Choroid plexus epithelial cell (primary cell): ENCODE measurements around the genes LDLRAD2, CDC42 and EPHA8.

DNA sequence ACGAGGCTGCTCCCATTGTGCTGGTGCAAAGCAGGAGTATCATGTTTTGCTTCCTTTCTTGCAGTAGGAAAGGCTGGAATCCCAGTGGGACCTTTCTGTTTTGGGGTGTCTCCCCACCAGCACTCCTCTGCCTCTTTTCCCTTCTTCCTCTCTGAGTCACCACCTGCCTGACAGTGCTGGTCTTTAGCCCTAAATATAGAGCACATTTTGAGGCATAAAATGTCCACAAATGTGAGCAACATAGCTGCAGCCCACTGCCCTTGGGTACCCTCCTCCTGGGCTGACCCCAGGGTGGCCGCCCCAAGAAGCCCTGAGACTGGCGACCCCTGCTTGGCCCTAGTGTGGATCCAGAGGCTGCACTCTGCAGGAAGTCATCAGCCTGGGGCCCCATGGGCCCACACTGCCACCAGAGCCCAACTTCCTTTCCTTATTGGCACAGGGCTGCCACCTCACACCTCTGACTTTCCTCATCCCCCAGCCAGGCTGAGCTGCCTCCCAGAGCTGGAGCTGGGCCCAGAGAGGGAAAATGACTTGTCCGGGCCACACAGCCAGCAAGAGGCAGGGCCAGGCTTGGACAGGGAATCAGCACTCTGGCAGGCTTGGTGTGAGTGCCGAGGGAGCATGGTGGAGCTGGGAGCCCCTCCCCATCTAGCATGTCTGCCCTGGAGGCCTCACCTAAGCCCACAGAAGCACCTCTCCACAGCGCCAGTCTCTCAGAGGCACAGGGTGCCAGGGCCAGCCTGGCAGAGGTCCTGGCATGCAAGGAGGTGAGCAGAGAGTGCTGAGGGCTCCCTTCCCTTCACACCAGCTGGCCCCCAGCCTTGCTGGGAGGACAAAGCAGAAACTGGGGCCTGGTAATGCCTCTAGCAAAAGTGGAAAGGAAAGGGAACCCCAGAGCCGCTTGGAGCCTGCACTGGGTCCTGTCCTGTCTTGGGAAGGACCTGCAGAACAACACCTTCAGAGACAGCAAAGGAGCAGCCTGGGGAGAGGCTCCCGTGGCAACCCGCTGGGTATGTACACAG, 3.4 kb downstream of the RAP1GAP start:
- RRBS, result no CpG with 5 or more reads among the region's 9 CpGs

GRCh38 chr1:21678760-21679285, 9.7 kb upstream of the RAP1GAP start:
- RRBS, result no CpG with 5 or more reads among the region's 10 CpGs

DNA sequence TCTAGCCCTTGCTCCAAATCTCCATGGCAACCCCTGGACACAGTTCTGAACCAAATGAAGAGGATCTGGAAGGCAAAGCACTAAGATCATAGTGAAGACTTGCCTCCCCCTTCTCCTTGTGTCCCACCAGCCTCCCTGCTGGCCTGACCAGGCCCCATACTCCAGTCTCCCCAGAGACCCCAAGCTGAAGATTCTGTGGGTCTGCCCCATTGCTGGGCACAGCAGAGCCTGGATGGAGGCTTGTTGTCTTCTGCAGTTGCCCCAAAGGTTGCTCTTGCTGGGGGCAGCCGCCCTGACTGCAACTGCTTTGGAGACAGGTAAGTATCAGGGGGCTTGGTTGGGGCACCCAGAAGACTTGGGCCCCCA, at the start of gene LDLRAD2:
Gene LDLRAD2 (plus strand): TSS at position 46 of the 366 bp plus-strand sequence.
- RRBS, result no CpG with 5 or more reads among the region's 1 CpG

DNA sequence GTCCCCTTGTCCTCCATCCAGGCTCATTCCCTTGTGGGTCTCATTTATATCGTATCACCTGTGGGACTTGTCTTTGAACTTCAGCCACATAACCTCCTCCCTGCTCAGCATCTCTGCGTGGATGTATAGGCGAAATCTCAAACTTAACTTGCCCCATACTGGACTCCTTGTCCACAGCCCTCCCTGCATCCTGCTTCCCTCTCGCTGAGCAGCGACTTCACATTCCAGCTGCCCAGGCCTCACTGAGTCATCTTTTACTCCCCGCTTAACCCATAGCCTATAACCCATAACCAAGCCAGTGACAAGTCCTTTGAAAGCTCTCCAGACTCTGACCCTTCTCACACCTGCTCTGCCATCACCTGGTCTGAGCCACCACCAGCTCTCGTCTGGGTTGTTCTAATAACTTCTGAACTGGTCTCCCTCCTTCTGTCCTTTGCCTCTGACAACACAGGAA, 4.8 kb downstream of the LDLRAD2 start:
- RRBS, result no CpG with 5 or more reads among the region's 7 CpGs

GRCh38 chr1:21884629-21885788, 52.1 kb downstream of the HSPG2 start:
- RRBS, result 88% methylated on average over 5 of the region's 44 CpGs

DNA sequence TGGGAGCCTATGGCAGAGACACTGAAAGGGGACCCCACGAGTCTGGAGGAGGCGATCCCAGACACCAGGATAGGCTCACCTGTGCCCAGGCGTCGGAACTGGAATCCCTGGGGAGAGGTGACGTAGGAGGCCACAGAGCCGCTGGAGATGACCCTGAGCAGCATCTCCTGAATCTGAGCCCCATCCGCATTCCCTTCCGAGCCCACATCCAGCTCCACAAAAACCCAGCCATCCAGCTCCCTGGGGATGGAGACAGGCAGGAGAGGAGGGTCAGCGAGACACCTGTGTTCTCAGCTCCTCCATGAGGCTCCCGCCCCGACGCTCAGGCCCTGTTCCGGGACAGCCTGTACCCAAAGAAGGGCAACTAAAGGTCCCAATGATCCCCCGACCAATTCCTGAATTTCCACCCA, 47.2 kb downstream of the HSPG2 start:
- RRBS, result no CpG with 5 or more reads among the region's 14 CpGs

DNA sequence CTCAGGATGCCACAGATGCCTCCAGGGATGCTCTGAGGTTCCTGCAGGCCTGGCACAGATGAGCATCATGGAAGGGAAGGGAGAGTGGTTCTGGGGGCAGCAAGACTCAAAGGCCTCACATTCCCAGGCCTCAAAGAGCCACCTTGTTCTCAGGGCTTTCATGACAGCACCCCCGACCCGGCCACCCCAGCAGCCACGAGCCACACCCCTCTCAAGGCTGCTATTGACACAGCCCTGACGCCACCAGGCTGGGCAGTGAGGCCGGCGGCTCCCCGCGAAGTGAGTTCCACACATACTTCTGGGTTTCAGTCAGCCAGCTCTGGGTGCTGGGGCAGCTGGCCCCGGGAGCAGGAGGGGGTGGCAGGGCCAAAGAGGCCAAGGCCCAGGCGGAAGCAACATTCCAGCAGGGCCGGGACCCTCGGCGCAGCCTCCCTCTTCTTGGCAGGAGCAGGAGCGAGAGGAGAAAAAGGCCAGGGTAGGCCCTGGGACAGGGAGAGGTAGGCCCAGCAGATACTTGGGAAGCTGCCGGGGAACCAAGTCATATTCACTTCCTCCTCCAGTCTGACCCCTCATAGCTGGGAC, 6.0 kb downstream of the HSPG2 start:
- RRBS, result 3% methylated on average over 10 of the region's 15 CpGs

- RRBS, result 2% methylated on average over 6 of the region's 39 CpGs
Measured at GRCh38 chr1:22052383-22052854, at the start of gene CDC42. Gene CDC42 (plus strand): TSS chr1:22052709.

GRCh38 chr1:22076610-22077259, 24.2 kb downstream of the CDC42 start:
- RRBS, result no CpG with 5 or more reads among the region's 8 CpGs

DNA sequence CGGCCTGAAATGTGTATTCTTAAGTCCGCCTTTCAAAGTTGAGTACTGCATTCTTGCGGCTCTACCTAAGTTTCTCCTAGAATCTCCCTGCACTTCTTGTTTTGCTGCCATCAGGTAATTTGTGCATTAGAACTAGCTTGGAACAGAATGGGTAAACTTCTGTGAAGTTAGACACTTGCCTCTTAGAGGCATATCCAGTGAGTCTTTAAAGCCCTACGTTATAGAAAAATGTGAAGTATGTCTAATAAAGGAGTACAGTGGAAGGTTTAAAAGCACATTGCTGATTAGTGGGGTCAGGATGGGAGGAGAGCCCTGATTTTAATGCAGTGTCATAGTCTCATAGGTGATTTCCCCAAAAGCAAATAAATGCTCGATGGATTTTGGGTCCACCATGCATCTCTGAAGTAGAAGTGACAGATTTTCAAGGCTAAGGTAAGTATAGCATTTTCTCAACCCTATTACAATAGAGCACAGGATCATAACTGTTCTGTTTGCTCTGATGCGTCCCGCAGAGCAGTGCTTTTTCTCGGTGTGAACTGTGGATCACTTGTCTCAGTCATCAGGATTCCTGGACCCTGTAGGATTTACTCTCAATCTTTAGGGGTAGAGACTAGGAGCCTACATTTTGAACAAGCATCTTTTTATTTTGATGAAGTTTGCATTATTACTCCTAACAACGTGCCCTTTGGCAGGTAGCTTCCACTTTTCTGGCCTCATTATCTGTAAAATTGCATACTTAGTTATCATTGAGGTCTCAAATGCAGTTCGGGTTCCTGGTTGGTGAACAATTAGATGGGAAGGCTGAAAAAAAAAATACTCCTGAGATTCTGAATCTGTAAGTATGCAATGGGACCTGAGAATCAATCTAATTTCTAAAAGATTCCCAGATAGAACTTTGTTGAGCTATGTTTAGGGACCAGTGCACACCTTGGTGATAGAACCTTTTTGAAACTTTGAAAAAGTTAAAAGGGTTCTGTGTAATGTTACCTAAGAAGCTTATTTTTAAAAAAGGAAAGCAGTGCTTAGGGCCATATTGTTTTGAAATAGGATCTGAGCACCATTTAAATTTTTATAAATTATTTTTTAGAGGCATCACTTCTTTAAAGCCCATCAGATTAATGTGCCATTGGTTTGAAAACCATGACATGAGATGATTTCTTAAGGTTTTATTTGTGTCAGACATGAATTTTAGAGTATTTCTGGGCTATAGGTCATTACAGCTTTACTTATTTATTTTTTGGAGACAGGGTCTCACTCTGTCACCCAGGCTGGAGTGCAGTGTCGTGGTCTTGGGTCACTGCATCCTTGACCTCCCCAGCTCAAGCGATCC, 44.9 kb downstream of the WNT4 start:
- RRBS, result no CpG with 5 or more reads among the region's 12 CpGs

GRCh38 chr1:22333210-22333409, 118.5 kb upstream of the ZBTB40 start:
- RRBS, result no CpG with 5 or more reads among the region's 1 CpG

DNA sequence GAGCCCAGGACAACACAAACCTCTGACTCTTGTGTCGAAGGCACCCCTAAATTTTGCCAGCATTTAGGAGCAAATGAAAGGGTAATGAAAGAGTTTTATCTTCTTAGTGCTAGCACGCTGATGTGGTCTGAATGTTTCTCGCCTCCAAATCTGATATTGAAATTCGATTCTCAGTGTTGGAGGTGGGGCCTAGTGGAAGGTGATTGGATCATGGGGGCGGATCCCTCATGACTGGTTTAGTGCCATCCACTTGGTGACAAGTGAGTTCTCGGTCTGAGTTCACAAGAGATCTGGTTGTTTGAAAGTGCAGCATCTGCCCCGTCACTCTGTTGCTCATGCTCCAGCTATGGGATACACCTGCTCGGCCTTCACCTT, 75.2 kb upstream of the ZBTB40 start:
- RRBS, result no CpG with 5 or more reads among the region's 8 CpGs

- RRBS, result 33% methylated on average over 1 of the region's 8 CpGs
Measured at GRCh38 chr1:22428466-22429046, 23.1 kb upstream of the ZBTB40 start.

GRCh38 chr1:22472664-22473139, 21.1 kb downstream of the ZBTB40 start:
- RRBS, result no CpG with 5 or more reads among the region's 1 CpG

DNA sequence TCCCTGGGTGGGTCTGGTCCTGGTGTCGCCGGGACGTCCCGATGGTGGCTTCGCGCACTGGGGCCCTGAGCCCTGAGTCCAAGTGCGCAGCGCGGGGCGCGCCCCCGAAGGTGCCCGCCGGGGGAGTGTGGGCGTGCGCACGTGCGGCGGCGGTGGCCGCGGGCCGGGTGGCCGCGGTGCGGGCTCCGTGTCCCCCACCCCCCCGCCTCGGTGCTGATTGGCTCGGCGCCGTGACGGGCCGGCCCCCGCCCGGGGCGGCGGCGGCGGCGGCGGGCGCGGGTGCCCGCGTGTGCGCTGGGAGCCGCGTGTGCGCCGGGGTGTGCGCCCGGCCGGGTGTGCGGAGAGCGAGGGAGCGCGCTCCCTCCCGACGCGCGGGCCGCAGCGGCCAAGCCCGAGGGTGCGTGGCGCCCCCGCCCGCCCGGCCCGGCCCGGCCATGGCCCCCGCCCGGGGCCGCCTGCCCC, at the start of gene EPHA8:
Gene EPHA8 (plus strand): TSS at position 288 of the 462 bp plus-strand sequence.
- RRBS, result 2% methylated on average over 53 of the region's 75 CpGs

DNA sequence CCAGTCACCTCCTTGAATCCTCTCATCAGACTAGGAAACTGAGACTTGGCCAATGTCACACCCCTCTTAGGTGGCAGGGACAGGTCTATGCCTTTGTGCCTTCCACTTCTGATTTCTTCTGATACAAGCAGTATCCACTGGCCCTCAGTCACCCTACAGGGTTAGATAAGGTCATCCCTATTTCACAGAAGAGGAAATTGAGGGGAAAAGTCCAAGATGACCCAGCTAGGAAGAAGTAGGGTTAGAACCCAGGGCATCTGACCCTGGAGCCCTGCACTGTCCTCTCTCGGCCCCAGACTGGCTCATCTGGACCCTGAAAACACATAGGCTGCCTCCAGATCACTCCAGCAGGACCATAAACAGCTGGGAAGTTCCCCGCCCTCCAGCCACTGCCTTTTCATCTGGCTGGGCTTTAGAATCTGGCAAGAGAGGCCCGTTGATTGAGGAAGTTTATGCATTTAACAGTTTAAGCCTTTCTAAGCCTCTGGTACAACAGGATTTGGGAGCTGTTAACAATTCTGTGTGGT, 83.9 kb downstream of the EPHB2 start:
- RRBS, result no CpG with 5 or more reads among the region's 3 CpGs

- RRBS, result no CpG with 5 or more reads among the region's 12 CpGs
Measured at GRCh38 chr1:22828808-22829435, 118.3 kb downstream of the EPHB2 start.

GRCh38 chr1:23093977-23094266, 74.7 kb downstream of the KDM1A start:
- RRBS, result no CpG with 5 or more reads among the region's 11 CpGs

- RRBS, result no CpG with 5 or more reads among the region's 6 CpGs
Measured at GRCh38 chr1:23099640-23100657, 80.7 kb downstream of the KDM1A start.

DNA sequence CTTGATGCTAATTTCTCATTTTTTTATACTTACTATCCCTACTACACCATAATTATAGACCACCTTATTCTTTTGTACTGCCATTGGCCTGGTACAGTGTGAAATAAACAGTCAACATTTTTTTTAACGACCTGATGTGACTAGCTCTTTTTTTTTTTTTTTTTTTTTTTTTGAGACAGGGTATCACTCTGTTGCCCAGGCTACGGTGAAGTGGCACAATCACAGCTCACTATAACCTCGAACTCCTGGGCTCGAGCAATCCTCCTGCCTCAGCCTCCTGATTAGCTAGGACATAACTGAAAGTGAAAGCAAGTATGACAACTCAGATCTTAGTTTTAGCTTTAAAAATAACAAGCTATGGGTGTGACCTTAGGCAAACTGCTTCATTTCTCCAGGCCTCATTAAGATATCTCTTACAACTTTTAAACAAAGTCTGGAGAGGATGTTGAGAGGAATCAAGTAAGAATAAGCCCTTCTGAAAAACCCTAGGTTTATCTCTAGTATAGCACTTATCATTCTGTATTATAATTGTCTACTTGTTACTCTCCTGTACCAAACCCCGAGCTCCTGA, 98.1 kb downstream of the HTR1D start:
- RRBS, result no CpG with 5 or more reads among the region's 5 CpGs